Peritoneum (tissue), 1 donor: ENCODE data around the genes RHBDL3, FNDC8 and MMP28.

DNA sequence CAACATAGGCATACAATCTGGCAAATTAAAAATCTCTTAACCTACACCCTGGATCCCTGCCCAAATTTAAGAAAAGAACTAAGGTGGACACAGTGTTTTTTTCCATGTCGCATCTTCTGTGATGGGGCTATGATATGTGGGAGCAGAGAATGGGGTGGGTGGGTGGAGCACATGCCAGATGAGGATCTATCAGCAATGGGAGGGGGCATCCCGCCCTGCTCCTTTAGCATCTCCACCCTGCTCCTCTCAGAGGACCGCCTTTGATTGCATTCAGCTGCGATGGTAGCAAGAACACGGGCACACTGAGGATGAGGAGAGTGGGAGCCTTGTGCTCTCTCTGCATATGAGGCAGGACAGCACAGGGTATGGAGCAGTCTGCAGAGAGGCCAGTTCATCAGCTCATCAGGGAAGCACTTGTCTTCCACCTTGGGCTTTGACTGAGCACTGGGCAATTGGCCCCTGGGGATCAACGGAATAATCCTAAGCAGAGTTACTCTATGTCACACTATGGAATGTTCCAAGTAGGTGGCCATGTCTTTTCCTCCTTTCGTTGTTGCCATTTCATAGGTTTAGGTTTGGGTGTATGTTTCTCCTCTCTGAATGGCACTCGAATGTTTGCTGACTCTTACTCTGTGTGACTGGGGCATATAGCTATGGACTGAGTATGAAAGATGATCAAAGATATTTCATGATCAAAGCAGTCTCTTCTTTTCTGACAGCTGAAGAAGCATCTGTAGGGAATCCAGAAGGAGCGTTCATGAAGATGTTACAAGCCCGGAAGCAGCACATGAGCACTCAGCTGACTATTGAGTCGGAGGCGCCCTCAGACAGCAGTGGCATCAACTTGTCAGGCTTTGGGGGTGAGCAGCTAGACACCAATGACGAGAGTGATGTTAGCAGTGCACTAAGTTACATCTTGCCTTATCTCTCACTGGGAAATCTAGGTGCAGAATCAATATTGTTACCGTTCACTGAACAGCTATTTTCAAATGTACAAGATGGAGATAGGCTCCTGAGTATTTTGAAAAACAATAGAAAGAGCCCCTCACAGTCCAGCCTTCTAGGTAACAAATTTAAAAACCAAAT lies 40.2 kb downstream of the LRRC37B start:
- PRO-cap = no peak

DNA sequence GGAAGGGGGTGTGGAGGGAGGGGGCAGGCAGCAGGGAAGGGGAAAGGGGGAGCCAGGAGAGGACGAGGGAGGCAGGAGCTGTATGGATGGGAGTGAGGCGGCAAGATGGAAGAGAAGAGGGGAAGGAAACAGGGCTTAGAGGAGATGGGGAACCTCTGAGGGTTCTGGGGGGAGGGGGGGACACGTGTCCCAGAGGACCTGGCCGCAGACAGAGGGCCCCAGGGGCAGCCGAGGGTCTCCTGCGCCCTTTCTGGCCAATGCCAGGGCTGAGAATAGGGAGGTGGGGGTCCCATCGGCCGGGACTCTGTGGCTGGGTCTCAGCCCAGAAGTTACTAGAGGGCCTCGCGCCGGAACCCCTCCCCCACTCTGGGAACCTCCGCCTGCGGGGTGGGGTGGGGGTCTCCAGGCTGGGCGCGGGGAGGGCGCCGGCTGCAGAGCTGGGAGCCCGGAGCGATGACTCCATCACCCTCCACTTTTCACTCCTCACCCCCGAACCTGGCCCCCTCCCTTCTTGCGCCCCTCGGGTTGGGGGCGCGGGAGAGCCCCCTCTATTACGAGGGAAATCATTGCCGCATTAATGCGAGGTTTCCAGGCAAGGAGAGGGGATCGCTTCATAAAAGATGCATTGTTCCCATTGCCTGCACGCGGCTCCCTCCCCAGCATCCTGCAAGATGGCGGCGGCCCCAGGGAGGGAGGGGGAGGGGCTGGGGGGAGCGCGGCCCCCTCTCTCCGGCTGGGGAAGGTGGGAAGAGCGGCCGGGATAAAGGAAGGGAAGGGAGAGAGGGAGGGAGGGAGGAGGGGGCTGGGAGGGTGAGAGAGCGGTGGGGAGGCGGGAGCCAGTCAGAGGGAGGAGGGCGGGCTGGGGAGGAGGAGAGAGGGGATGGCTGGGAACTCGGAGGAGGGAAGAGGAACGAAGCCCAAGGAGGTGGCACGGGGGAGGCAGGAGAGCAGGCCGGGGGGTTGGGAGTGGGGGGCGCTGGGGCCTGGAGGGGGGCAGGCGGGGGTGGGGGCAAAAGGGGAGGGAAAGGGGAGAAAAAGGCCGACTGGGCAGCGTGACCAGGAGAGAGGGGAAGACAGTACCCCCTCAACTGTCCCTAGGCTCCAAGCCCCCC lies 58.4 kb upstream of the RHOT1 start:
- PRO-cap = unidirectional peak, plus-strand start at position 691 of the sequence

GRCh38 chr17:32104155-32104641 lies 38.1 kb upstream of the RHOT1 start:
- PRO-cap = no peak

DNA sequence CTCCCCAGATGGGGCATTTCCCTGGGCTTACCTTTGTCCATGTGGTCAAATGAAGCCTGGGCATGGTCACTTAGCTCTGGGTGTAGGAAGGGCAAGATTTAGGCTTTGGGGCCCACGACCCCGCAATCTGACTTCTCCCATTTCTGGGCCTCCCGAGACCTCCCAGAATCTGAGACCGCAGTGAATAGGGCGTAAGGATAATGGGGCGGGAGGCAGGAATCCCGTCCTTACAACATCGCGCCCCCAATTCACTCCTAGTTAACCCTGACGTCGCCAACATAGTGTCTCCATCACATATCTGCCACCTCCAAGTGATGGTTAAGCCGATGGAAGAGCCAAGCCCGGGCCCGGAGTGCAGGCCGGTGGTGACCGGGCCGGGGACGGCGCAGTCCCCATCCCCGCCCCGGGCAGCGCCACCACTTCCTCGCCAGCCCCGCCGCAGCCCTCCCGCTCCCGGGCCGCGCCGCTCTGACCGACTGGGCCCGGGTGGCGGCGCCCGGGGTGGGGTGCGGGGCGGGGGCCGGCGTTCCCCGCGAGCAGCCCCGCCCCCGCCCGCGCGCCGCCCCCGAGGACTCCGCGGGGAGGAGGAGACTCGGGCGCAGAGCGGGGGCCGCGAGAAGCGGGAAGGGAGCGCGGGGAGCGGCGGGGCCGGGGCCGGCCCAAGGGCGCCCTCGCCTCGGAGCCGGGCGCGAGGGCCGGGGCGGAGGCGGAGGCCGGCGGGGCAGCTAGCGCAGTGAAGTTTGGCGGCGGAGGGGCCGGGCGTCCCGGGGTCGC lies at the start of gene RHBDL3:
Gene RHBDL3, plus strand, starts transcription at position 599 of the 774 bp plus-strand sequence.
- PRO-cap = no peak

DNA sequence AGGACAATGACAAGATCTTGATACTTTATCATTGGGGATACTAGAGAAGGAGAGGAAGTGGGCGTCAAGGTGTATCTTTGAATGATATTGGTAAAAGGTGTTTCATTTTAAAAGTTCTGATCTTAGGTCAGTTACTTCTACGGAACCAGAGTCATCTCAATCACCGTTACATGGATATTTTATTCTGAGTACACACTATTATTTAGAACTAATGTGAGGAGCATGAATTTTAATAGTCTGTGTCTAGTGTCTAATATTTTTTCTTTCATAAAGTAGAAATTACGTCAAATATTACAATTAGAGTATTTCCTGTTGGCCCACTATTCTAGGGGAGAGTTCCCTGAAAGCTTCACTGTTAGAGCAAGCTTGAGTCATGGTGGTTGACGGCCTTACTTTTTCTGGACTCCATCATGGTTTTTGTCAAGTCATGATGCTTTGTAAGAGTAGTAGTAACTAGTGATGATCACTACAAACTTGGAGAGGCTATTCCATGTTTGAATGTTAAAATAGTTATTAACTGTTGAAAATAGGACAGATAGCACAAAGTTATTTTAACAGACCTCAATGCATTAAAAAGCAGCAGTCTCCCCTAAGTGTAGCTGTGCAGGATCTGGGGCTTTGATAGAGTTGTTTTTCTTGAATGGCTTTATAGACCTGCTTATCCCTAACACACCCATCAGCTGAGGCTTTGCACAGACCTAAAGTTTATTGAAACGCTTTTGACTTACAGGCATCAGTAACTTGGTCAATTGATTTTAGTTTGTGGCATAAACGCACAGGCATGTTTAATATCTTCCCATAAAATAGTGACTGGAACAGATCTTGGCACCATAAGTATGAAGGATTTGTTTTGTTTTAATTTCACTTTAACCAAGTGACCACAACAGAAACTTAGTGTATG lies 1.7 kb downstream of the PSMD11 start:
- PRO-cap = no peak

DNA sequence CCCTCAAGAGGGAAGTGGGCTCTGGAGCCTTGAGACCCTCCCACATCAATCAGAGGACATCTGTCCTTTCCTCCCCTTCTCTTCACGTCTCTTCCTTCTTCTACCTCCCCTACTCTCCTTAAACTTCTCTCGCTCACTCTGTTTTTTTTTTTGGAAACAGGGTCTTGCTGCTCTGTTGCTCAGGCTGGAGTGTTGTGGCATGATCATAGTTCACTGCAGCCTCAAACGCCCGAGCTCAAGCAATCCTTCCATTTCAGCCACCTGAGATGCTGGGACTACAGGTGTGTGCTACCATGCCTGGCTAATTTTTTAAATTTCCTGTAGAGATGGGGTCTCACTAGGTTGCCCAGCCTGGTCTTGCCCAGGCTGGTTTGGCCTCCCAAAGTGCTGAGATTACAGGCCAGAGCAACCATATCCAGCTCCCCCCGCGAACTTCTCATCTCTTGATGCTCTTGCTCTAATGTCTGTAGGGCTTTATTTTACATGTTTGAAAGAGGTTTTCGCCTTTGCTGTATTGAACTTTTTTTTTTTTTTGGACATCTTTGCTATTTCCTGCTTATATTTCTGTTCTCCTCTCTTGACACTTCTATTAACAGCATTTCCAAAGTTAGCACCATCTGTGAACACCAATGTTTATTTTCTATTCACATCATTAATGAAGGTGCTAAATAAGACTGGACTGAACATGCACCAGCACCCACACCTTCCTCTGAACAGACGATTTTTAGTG lies 24.5 kb downstream of the CDK5R1 start:
- PRO-cap = no peak

GRCh38 chr17:32532917-32534064 lies 46.5 kb downstream of the CDK5R1 start:
- PRO-cap = no peak

DNA sequence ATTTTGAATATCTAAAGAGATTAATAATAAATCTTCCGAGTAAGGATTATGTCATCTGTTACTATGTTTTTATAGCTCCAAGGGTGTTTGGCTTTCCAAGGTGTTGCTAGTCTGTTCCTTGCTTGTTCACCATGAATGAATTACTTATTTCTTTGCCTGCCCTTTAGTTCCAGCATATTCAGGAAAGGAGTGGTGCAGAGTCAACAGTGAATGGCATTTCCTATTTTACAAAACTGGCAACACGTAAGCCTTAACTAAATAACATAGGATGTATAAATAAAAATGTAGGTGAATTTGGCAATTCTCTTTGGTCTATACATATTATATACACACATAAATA lies 70.3 kb downstream of the MYO1D start:
- PRO-cap = no peak

DNA sequence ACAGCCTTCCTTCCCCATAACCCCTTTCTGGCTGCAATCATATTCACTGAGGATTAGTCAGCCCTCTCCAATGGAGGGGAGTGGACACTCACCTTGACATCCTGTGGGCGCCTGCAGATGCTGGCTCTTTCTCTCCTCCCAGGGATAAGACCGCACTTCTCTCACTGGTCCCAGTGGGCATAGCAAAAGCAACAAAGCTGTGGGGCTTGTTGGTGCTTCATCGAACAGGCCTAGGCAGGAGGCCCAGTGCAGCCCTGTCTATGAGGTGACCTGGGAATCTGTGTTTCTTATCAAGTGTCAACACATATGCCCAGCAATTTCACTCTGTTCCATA lies 271.0 kb upstream of the CCL2 start:
- PRO-cap = no peak

DNA sequence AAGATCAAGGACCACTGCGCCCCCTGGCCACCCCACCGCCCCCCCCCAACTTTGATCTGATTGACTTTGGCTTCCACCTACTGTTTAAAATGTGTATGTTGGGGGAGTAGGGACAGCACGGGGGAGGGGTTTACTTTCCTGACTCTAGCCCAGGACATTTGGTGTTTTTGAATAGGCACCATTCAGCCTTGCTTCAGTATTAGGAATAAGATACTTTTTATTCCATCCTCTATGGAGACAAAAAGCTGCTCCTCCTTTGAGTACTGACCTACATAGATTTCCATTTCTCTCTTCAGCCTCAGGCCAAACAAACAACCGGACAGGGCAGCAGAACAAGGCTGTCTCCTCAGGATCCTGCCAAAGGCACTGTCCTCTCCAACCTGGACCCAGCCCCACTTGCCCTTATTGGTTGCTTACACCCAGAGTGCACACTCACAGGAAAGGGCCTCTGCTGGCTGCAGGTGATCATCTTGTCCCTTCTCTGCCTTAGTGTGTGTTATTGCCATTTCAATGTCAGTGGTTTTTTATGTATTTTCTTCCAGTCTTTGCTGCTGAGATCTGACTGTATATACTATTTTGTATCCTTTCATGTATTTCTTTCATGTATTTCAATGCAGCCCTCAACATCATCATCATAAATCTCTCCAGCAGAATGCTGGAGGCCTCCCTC lies 26.6 kb downstream of the LIG3 start:
- PRO-cap = no peak

DNA sequence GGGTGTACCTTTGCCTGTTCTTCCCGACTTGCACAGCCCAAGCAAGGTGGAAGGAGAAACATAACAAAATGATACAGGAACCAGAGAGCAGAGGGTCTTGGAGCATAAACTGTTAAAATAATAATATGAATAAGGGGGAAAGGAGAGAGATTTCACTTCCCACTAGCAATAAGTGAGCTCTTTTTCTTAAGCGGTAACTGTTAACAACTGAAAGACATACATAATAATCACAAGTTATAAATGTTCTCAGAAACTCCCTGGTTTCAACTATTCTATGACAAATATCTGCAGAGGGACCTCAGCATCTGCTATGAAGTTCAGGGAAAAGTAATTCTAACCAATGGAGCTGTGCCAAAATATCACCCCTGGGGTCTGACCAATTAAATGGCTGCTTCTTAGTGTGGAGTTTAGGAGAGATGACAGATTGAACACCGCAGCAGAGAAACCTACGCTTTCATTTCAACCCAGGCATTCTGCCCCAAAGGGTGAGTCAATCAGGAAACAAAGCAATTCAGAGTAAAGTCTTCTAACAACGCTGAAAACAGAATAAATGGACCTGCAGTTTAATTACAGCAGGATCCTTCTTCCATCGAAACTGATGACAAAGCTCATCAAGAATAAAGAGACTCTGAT lies 17.0 kb downstream of the RFFL start:
- PRO-cap = no peak

DNA sequence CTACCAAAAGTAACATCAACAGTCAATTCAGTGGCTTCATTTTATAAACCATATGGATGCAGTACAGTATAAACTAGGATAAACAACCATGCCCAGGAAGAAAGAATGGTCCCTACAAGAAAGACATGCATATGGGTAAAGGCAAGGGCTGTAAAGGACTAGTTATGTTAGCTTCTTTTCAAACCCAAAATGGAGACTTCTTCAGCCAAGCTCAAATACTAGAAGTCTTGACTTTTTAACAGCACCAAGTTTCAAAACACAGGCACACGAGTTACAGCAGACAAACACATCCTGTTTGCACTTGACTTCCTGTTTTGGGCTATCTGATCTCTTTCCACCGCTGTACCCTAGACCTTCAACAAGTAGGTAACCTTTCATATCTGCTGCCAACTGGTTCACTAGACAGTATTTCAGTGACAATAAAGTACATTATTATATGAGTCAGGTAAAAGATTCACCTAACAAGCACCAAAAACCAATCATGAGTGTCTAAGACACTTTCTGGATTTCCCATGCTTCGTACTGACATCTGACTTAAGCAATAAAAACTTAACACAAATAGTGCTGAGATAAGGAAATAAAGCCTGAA lies 12.3 kb downstream of the RFFL start:
- PRO-cap = no peak

- PRO-cap = no peak
Observed at GRCh38 chr17:35088364-35088937, 24.9 kb upstream of the RFFL start.

DNA sequence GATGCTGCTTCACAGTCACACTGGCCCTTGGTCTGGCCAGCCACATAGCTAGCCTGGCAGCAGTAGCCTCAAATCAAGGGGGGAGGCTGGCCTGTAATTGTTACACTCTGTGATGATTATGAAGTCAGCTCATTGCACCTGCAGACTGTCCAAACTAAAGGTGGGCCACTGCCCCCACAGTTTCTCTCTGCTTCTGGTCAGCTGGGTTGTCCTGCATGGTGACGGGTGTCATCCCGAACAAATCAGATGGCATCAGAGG lies at the start of gene FNDC8:
Gene FNDC8, plus strand, starts transcription at position 168 of the 259 bp plus-strand sequence.
- PRO-cap = no peak

- PRO-cap = no peak
Observed at GRCh38 chr17:35129691-35130013, 8.2 kb downstream of the FNDC8 start.

DNA sequence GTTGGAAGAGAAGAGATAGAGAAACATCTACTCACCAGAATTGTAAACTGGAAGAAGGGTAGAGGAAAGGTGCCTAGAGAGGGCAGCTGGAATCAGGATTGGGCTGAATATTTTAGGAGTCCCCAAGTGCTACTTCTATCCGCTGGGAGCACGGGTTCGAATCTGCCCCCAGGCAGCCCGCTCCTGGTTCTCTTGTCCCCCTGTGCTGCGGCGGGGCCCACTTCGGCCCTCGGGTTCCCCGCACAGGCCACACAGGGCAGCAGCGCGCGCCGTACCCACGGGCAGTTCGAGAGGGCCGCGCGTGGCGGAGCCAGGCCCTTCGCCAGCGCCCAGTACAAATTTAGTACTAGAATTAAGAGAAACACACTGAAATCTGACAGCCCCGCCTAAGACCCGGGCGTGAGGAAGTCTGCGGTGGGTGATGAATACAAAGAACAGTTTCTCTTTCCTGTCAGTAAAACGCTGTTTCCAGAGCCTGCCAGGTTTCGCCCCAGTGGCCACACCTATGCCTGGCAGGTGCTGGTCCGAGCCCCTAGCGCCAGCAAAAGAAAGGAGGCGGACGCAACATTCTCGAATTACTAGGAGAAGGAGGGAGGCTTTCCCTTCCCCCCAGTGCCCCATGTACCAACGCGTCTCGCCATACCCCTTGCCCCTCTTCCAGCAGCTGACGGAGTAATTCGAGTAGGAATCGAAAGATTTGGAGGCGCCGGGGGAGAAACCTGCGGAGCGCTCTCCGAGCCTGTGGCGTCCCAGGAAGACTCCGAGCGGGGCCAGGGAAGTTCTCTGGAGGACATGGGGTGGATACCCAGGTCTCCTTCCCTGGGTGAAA lies 675 bp upstream of the SLFN5 start:
- PRO-cap = no peak

DNA sequence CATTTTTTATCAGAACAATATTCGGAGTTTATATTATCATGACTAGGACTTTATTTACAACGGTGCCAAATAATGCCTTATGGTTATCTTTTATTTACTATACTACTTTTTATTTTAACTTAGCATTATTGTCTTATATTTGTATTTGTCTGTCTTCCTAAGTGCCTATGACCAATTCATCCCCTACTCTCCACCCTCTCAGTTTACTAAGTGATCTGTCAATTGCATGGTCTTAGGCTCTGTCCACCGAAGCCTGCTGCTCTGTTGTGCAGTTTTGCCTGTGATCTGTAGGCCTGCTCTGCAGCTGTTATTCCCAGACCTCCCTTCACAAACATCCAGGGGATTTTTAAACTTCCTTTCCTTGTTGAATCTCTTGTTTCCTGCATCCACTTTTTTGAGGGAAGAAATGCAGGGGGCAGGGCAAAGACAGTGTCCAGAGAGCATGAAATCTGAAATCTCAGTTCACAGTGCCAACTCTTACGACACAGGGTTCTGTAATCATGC lies 11.2 kb downstream of the SLFN5 start:
- PRO-cap = no peak

GRCh38 chr17:35794912-35796078 lies at the start of gene MMP28:
Gene MMP28, minus strand, starts transcription at chr17:35795641.
- PRO-cap = unidirectional peak, minus-strand start at chr17:35795614

DNA sequence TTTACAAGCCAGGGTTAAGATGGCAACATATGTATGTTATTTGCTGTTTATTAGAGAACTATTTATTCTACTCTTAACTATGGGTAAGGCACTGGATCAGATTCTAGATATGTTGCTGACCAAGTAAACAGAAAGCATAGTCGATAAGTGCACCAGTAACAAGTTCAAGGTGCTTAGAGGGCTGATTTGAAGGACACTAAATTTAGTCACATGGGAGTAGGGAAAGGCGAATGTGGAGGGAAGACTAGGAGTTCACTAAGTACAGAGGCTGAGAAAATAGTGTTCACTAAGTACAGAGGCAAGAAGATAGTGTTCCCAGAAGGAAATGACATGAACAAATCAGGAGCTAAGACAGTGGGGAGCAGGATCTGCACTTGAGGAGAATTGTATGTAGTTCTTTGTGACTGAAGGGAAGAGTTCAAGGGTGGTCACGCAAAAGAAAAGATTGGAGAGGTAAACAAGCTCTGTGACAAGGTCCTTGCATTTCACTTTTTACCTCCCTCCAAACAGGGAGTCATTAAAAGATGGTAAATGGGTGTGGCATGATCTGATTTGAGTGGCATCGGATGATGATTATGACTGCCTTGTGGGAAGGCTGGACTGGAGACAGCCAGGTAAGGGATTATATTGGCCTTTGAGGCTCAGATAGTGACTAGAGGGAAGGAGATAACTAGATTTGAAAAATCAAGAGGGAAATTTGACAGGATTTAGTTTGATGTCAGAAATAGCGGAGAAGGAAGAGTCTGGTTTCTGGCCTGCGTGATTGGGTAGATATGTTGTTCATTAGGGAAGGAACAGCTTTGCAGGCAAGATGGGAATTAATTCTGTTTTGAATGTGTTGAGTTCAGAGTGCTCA lies 20.8 kb downstream of the HEATR9 start:
- PRO-cap = no peak

DNA sequence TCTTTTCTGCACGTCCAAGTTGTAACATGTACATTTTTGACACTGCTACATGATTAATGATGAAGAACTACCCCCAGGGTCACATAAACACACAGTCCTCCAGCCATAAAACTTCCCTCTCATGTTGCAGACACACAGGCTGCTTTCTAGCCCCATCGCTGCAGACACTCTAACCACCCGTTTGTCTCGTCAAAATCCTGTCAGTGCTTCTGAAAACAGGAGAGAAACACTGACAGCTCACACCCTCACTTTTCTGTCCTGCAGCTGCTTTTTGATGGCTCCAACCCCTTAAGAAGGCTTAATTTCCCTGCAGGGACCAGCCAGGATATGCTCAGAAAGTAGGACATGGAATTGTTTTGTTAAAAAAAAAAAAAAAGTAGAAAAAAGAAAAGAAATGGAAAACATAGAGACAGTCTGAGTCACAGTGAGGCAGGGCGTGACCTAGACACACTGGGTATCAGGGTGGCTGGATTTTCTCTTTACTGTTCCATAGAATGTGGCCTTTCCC lies 20.7 kb upstream of the CCL5 start:
- PRO-cap = no peak